A549 (cell line): ENCODE data around the genes PLG and QKI.

- PRO-cap: no peak
CAGE:
- cytosol, long polyA plus RNA: no peak
- long polyA plus RNA: no peak
- nucleus, long polyA plus RNA: no peak
Measured at GRCh38 chr6:160701960-160702486, at the start of gene PLG. TSS of gene PLG (plus strand) at chr6:160702244.

DNA sequence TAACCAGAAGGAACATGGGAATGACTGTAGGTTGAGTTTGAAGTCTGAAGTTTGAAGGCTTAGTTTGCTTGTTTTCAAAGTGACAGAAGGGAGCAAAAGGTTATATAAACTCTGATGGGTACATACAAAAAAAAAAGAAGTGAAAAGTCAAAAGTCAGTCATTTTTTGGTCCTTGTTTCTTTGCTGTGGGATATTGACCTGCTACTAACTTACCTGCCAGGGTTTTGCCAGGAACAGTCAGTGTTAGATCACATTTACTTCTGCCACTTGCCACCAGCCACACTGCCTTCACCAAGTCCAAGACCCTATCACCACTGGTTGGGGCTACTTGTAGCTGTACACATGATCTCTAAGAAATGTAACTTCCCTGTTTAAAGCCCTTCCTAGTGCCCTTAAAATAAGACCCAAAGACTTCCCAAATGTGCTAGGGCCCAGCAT, 7.0 kb downstream of the PLG start:
- PRO-cap: no peak
CAGE:
- cytosol, long polyA plus RNA: no peak
- long polyA plus RNA: no peak
- nucleus, long polyA plus RNA: no peak

- PRO-cap: no peak
CAGE:
- cytosol, long polyA plus RNA: no peak
- long polyA plus RNA: no peak
- nucleus, long polyA plus RNA: no peak
Measured at GRCh38 chr6:160952924-160953402, 38.6 kb upstream of the MAP3K4 start.

DNA sequence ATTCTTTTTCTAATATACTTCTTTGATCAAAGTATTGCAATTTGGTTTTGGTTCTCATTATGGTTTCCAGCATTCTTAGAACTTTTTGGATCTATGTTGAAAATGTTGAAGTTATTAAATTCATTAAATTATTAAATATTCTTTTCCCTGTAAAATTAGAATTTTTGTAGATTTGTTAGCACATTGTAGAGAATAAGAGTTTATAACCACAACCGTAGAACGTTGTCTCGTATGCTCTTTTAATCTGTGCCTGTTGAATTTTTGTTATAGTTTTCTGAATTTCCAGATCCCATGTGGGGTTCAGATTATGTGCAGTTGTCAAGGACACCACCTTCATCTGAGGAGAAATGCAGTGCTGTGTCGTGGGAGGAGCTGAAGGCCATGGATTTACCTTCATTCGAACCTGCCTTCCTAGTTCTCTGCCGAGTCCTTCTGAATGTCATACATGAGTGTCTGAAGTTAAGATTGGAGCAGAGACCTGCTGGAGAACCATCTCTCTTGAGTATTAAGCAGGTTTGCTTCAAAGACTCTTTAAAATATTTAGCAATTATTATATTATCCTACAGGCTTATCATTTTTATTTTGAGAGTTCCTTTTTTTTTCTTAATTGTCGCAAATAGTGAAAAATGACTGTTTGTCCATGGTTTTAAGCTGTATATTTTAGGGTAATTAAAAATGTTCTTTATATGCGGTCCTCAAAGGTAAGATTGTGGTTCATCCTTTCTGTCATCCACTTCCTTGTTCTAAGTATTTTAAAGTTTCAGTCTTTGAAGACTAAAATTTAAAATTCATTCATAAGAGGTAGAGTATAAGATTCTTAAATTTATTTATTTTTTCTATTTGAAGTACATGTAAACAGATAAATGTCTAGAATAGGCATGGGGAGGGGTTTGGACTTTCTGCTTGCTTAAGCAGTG, 79.0 kb downstream of the MAP3K4 start:
- PRO-cap: no peak
CAGE:
- cytosol, long polyA plus RNA: no peak
- long polyA plus RNA: no peak
- nucleus, long polyA plus RNA: no peak

GRCh38 chr6:161216108-161217157, 57.4 kb downstream of the AGPAT4 start:
- PRO-cap: no peak
CAGE:
- cytosol, long polyA plus RNA: no peak
- long polyA plus RNA: no peak
- nucleus, long polyA plus RNA: no peak

DNA sequence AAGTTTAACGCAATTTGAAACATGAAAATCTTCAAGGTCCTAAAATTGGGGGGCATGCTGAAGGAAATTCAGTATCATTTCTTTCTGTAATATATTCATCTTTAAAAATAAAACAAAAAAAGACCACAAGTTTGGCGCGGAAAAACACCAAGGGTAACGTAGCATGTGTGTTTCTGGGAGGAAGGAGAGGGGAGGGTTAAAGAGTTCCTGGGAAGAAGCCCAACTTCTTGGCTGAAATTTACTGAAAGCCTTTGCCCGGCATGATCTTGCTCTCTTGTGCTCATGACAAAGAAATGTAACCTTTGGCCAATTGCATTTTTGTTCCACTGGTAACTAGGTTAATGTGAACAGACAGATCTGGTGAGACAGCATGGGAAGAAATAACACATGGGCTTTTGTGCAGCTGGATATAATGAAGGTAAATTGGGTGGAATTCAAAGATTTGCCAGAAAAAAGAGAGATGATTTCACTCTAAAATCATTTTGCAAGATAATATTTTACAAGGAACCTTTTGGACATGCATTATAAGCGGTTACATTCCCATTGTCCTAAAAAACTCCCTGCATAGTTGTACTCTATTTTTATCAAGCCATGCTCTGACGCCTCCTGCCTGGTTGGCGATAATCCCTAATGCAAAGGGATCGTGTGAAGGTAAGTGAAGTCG, 161.0 kb upstream of the AGPAT4 start:
- PRO-cap: no peak
CAGE:
- cytosol, long polyA plus RNA: no peak
- long polyA plus RNA: start-site peak on the plus strand centred at position 345 of the sequence, 38 bp wide, 12 and 16 reads in 2 replicates
- nucleus, long polyA plus RNA: no peak

- PRO-cap: no peak
CAGE:
- cytosol, long polyA plus RNA: no peak
- long polyA plus RNA: no peak
- nucleus, long polyA plus RNA: no peak
Measured at GRCh38 chr6:161443593-161444341, 169.9 kb upstream of the AGPAT4 start.

GRCh38 chr6:162361483-162361762, 366.1 kb downstream of the PRKN start:
- PRO-cap: no peak
CAGE:
- cytosol, long polyA plus RNA: no peak
- long polyA plus RNA: no peak
- nucleus, long polyA plus RNA: no peak

DNA sequence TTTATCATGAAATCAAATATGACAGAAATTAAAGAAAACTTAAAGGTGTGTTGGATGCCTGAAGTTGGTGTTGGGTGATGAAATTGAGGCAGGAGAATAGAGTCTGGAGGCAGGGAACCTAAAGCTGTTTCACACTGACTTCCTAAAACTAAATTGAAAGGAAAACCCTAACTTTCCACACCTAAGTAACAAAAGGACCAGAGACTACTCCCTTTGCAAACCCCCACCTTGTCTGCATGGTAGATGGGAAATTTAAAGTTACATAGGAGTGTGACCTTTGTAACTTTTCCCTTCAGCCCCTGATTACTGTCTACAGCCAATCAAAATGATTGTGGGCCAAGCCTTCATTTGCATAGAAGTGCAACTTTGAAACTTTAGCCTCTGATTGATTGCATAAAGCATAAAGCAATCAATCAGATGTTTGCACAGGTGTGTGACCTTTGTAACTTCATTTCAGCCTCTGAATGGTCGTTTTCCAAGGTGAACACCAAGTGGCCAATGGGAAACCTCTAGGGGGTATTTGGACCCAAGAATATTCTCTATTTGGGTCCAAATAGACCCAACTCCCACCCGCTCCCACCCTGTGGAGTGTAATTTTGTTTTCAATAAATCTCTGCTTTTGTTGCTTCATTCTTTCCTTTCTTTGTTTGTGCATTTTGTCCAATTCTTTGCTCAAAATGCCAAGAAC, 46.1 kb downstream of the PRKN start:
- PRO-cap: no peak
CAGE:
- cytosol, long polyA plus RNA: no peak
- long polyA plus RNA: no peak
- nucleus, long polyA plus RNA: no peak

DNA sequence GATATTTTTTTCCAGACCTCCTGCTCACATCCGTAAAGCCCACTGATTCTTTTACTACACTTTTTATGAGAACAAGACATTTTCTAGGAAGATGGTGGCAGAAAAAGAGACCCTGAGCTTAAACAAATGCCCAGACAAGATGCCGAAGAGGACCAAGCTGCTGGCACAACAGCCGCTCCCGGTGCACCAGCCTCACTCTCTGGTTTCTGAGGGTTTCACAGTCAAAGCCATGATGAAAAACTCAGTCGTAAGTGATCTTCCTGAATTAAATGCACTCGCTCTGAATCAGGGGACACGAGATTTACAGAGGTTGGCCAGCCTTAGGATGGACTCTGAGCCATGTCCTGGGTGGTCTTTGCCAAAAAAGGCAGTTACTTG, 360 bp downstream of the PACRG start:
- PRO-cap: no peak
CAGE:
- cytosol, long polyA plus RNA: no peak
- long polyA plus RNA: no peak
- nucleus, long polyA plus RNA: no peak

DNA sequence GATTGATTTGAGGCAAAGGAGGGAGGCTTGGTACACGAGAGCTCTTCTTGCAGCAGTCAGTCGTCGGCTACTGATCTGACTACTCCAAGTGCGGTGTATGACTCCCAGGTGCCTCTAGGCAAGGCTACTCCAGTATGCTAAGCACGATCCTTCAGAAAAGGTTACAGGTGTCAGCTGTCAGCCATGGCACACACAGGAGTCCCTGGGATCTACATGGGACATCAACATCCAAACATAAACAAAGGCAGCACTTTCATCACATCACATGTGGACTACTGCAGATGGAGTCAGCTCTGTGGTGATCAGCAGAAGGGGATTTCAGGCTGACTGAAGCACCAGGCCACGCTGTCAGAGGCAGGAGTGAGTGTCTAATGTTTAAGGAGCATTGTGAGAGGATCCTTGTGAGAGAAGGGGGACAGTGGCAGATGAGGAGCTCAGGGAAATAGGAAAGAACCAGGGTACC, 32.3 kb downstream of the PACRG start:
- PRO-cap: no peak
CAGE:
- cytosol, long polyA plus RNA: no peak
- long polyA plus RNA: no peak
- nucleus, long polyA plus RNA: no peak

DNA sequence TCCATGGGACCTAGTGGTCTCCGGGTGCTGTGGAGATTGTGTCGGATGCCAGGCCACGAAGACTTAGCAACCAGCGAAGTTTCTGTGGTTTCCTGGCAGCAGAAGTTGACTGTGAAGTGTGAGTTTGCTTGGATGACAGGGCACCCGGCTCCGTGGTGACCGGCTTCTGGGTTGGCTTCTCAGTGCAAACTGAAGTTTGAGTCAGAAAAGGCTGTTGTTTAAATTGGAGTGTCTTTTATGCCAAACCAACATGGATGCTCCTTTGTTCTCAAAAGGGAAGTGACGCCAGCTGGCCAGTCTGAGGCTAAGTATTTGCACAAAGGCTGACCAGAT, 164.9 kb upstream of the QKI start:
- PRO-cap: no peak
CAGE:
- cytosol, long polyA plus RNA: no peak
- long polyA plus RNA: no peak
- nucleus, long polyA plus RNA: no peak

DNA sequence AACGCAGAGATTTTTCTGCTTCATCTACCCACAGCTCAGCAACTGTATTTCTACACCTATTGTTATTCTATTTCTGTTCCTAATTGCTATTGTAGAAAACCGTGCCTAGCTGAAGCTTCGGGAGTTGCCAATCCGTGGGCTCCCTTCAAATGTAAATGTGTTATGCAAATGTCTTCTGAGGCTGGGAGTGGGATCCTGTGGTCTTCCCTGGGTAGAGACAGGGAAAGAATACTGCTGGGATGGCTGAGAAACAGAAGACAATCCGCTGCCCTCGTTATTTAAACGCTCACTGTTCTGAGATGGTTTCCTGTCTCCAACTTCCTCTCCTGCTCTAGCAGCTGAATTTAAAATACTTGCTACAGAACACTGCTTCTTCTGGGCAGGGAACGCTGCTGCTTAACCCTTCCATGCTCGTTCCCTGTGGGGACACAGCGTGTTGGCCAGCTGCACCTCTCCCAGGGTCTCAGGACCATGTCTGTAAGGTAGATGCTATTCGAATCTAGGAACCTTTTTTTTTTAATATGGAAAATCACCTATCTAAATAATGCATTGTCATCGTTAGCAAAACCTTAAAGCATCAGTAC, 154.0 kb upstream of the QKI start:
- PRO-cap: no peak
CAGE:
- cytosol, long polyA plus RNA: no peak
- long polyA plus RNA: no peak
- nucleus, long polyA plus RNA: no peak

DNA sequence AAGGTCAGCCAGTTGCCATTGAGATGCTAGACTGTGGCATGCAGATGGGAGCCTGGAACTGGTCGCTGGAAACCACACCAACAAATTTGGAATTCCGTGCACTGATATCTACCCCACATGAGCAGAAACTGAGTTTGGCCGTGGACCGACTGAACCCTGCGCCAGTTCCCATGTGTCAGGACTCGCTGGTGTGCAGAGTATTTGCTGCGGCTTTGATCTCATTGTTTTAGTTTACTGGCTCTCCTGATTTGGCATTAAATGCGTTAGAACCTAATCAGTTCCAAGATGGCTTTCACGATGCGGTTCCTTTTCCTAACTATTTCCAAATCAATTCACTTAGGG, 125.5 kb upstream of the QKI start:
- PRO-cap: no peak
CAGE:
- cytosol, long polyA plus RNA: no peak
- long polyA plus RNA: no peak
- nucleus, long polyA plus RNA: no peak

DNA sequence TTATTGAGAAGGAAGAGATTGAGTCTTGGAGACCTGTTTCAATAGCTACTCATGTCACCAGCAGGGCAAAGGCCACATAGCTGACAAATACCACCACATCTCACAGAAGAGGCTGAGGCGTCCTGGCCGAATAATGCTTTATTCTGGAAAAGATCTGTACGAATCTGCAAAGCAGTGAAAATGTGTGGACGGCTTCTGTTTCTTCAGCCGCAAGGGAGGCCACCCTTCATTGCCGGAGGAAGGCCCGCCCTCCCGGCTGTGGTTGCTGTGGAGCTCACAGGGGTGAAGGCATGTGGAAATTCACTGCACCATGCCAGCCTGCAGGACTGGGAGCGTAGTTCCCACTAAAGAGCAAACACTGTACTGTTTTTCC, 89.6 kb upstream of the QKI start:
- PRO-cap: no peak
CAGE:
- cytosol, long polyA plus RNA: no peak
- long polyA plus RNA: no peak
- nucleus, long polyA plus RNA: no peak

DNA sequence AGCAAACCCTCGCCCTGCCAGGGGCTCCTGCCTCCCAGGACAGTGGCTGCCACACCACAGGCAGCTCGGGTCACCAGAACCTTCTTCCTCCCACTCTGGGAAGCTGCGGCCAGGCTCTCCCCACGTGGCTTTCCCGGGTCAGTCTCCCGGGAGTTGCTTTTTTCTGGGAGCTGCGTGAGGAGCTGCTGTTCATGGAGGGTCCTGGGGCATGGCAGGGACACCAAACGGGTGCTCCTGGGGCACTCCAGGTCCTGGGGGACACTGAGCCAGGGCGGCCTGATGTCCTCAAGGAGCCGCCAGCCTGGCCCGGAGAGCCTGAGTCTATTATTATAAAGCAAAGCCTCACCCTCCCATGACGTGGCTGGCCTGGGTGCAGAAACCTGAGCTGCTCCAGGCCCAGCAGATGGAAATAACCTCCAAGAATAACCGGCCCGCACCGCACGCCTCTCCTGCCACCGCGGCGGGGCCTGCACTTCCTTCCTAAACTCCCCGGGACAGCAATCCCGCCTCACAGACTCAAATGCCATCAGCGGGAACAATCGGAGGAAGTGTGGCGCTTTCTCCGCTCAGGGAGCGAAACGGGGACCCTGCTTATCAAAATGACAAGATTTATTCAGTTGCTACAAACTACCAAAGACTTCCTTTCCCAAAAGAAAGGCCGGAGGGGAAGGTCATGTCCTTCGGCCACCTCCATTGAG, 78.9 kb upstream of the QKI start:
- PRO-cap: no peak
CAGE:
- cytosol, long polyA plus RNA: no peak
- long polyA plus RNA: no peak
- nucleus, long polyA plus RNA: no peak

- PRO-cap: no peak
CAGE:
- cytosol, long polyA plus RNA: no peak
- long polyA plus RNA: no peak
- nucleus, long polyA plus RNA: no peak
Measured at GRCh38 chr6:163352013-163352673, 62.4 kb upstream of the QKI start.

DNA sequence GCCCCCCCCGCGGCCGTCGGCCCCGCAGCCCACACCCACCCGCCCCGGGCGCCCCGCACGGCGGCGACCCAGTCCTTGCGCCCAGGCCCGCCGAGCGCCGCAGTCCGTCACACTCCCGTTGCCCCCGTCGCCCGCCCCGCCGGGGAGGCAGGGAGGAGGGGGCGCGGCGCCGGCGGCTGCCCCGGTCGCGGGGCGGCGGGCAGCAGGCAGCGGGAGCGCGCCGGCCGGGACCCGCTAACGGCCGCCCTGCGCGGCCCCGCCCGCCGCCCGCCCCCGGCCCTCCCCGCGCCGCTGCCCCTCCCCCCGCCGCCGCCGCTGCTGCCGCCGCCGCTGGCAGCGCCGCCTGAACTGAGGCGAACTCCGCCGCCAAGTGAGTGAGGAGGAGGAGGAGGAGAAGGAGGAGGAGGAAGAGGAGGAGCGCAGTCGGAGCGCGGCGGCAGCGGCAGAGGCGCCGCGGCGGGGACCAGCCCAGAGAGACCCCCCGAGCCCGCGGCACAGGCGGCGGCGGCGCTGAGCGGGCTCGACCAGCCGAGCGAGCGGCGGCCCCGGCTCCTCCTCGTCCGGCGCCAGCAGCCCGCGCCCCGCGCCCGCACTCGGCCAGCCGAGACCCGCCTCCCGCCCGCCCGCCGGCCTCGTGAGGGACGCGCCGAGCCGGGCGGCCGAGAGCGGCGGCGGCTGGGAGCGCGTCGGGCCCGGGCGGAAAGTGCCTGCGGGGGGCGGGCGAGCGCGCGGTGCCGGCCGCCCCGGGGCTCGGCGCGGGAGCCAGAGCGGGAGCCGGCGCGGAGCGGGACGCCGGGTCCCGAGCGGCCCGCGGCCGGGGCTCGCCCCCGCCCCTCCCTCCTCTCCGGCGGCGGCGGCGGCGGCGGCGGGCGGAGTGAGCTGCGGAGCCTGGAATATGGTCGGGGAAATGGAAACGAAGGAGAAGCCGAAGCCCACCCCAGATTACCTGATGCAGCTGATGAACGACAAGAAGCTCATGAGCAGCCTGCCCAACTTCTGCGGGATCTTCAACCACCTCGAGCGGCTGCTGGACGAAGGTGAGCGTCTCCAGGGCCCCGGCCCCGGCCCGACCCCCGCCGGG, at the start of gene QKI:
Gene QKI, plus strand, starts transcription at position 420 of the 1,081 bp plus-strand sequence.
- PRO-cap: bidirectional peak, plus-strand start at position 419 of the sequence, minus-strand start at position 351 of the sequence
CAGE:
- cytosol, long polyA plus RNA: no peak
- long polyA plus RNA: no peak
- nucleus, long polyA plus RNA: start-site peak on the plus strand centred at position 889 of the sequence, 73 bp wide, 31 and 28 reads in 2 replicates

DNA sequence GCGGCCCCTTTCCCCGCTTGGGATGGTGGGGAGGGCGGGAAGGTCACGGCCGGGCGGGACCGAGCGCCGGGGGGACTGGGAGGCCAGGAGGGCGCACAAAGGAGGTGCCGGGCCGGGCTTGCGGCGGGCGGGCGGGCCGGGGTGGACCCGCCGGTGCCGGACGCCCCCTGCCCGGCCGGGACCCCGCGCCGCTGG, 759 bp downstream of the QKI start:
- PRO-cap: no peak
CAGE:
- cytosol, long polyA plus RNA: no peak
- long polyA plus RNA: no peak
- nucleus, long polyA plus RNA: no peak

GRCh38 chr6:163418083-163419459, 4.1 kb downstream of the QKI start:
- PRO-cap: no peak
CAGE:
- cytosol, long polyA plus RNA: no peak
- long polyA plus RNA: no peak
- nucleus, long polyA plus RNA: no peak